Neural crest cell (in vitro differentiated cells): ENCODE data around the gene MAVS.

- PRO-cap: no peak
These were observed 2.7 kb downstream of the ADAM33 start for GRCh38 chr20:3679120-3679407.

- PRO-cap: no peak
These were observed 12.6 kb downstream of the HSPA12B start for GRCh38 chr20:3744818-3745658.

DNA sequence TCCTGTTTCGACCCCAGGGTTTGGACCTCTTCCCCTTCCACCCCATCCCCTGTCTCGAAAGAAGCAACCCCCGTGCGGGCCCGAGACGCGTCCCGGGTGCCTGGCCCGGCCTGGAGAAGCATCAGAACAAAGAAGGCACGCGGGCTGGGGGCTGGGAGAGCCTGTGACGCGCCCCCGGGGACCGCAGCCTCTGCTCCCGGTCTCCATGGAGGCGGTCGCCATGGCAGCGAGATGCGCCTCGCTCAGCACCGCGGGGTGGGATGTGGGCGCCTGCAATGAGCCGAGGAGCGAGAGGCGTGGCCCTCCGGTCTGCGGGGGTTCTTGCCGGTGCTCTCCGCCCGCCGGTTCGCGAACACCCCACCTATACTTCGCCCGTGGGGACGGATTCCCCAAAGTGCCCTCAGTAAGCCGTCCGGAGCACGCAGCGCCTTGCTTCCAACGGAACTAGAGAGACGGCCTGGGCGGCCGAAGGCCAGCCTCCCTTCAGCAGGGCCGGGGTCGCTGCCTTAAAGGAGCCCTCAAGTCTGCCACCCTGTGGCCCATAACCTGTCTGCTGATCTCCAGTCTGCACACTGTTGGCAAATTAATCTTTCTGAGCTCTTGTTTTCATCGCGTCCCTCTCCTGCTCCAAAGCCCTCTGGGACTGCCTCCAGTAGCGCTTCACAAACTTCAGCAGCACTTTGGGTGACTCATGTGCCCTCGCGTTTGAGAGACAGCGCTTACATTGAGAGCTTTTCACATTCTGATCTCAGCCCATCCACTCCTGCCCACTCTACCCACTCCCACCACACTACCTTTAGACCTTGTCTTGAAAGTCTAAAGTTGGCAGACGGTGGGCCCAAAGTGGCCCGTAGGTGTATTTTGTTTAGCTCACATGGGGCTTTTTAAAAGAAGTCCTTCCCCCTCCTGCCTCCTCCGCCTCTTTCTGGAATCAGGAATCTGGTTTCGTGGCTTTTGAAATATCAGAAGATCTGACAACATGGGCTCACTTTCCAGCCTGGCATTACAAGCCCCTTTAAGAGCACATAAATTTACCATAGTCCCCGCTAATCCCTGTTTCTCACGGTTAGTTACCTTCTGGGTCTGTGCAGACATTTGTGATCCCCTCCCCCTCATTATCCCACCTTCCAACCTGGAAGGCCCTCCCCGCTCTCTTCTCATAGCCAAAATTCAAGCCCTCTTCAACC lies 1.1 kb upstream of the ADISSP start:
- PRO-cap: bidirectional peak, plus-strand start at position 129 of the sequence, minus-strand start at position 128 of the sequence; bidirectional peak, plus-strand start at position 750 of the sequence, minus-strand start at position 574 of the sequence

- PRO-cap: bidirectional peak, plus-strand start at chr20:3846878, minus-strand start at chr20:3846671; bidirectional peak, plus-strand start at chr20:3847120, minus-strand start at chr20:3847094; bidirectional peak, plus-strand start at chr20:3847564, minus-strand start at chr20:3847309
These were observed at the start of gene MAVS for GRCh38 chr20:3846766-3847973. TSS of gene MAVS (plus strand) at chr20:3846834.

DNA sequence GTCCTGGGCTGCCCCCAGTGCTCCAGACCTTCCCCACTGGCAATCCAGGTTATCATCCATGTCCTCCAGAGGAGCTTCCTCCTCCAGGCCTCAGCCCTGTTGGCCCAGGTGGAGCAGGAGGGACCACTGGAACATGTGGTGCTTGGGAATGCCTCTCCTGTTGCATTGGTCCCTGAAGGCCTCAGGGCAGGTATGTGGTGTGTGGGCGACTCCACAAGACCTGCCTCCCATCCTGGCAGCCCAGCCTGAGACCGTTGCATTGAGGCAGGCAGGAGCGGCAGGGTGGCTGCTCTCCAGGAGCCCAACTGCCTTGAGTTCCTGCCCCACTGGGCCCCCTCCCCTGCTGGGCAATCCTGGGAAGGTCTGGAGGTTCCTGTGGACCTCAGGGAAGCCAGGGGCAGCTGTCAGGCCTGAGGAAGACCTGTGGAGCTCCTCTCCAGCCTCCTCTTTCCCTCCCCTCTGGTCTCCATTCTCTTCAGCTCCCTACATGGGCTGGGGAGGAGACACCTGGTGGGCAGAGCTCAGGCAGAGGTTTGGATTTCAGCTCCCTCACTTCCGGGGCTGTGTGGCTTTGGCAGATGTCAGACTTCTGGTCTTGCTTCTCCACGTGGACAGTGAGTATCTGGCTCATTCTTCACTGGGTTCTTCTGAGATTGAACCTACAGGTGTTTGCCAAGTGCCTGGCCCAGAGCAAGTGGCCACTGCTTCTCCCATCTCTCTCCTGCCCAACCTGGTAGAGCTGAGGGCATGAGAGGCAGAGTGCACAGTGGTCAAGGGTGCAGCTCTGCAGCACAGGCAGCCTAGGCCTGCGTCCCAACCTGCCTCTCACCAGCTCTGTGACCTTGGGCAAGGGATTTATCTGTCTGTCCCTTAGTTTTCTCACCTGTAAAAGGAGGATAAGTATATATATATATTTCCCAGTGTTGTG lies 20.0 kb downstream of the MAVS start:
- PRO-cap: no peak

DNA sequence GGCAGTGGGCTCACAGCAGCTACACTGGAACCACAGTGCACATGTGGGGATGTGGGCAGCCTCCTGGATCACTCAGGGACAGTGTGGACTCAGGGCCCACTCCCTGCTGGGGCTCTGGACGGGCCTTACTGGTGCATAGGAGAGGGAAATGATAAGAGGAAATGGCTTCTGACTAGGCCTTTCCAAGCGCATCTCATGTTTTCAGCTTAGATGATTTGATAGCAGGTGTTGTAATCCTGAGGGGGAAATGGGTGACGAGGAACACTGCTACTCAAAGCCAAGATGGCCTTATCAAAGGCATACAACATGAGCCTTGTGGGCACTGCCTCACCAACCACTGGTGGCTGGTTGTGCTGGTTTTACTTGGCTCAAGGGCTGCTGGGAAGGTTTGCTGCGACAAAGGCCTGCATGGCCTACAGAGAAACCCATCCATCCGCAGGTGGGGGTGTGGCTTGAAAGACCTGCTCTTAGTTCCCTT lies 44.1 kb downstream of the PANK2 start:
- PRO-cap: no peak

DNA sequence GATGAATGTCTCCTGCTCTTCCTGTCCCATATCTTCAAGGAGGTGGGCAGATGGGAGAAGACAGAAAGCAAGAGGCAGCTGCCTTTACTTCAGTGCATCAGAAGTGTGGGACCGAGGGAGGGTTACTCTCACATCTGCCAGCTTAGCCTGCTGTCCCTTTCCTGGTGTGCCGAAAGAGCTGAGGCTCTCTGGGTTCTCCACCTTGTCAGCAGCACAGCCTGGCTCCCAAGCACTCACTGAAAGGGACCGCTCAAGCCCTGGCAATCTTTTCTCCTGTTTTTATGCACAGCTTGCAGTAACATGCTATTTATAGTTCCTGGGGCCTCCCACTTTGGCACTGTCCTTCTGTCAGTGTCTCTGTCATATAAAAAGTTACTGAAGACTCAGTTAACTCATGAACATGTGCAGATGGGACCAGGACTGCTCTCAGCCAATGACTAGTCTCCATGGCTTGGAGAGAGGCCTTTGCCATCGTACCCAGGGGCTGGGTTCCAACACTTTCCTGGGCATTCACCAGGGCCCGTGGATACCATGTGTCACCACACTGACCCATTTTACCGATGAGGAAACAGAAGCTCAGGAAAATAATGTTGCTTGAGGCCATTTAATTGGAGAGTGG lies 46.2 kb downstream of the PANK2 start:
- PRO-cap: no peak

- PRO-cap: no peak
These were observed 45.1 kb downstream of the PRND start for GRCh38 chr20:4766704-4767225.

DNA sequence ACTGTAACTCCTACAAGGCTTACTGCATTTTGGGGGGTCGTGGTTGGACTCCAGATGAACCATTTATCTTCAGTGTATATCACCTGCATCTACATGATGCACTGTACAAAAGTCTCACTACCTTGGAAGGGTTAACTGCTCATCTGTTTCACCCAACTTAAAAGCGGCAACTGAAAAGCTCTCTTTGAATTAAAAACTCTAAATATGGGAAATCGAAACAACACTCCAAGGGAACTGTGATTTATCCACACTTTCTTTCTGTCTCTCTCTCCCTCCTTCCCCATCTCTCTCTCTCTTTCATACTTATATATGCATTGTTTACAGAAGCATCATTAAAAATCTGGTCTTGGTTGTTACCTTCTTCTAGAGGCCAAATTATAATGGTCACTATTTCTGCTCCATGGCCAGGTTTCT lies 44.7 kb downstream of the RASSF2 start:
- PRO-cap: no peak

DNA sequence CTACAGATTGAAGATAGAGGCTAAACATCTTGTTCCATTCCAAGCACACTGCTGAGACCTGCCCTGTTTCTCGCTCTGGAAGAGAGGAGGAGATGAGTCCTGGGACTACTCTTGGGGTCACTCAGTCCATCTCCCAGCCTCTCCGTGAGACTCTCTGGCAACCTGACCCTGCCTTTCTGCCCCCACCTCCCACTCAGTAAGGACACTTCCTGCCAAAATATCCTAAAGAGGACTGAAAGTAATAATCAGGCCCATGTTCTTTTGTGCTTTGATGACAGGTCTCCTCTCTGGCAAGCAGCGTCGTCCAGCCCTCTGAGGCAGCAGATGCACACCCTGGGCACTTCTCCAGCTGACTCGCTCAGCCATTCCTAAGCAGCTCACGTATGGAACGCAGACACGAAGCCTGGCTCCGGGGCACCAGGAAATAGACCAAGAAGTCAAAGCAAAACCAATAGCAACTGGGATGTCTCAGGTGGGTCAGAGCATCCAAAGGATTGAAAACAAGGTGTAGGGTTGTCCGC lies 2.6 kb downstream of the RASSF2 start:
- PRO-cap: no peak

DNA sequence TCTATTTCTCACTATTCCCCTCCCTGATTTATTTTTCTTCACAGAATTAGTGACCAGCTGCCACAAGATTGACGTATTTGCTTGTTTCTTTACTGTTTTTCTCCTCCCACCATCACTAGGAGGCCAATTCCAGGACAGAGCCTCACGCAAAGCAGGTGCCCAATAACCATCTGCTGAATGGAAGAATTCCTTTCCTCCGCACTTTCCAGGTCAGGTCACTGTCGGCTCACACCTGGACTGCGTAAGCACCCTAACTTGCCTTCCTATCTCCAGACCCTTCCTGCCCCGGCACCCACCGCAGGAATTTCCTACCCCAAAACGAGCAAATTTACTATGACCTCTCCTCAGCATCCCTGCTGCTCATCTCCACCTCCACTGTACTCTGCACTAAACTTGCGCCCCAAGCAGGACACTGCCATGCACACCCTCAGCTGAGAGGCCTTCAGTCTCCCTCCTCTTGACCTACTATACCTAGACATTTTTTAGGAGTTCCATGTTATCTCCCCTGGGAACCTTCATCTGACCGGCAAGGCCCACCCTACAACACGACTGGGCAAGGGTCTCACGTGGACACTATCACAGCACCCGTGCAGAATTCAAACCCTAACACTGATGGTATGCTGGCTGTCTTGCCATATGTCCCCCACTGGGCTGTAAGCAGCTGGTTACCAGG lies 75.8 kb downstream of the SLC23A2 start:
- PRO-cap: no peak

DNA sequence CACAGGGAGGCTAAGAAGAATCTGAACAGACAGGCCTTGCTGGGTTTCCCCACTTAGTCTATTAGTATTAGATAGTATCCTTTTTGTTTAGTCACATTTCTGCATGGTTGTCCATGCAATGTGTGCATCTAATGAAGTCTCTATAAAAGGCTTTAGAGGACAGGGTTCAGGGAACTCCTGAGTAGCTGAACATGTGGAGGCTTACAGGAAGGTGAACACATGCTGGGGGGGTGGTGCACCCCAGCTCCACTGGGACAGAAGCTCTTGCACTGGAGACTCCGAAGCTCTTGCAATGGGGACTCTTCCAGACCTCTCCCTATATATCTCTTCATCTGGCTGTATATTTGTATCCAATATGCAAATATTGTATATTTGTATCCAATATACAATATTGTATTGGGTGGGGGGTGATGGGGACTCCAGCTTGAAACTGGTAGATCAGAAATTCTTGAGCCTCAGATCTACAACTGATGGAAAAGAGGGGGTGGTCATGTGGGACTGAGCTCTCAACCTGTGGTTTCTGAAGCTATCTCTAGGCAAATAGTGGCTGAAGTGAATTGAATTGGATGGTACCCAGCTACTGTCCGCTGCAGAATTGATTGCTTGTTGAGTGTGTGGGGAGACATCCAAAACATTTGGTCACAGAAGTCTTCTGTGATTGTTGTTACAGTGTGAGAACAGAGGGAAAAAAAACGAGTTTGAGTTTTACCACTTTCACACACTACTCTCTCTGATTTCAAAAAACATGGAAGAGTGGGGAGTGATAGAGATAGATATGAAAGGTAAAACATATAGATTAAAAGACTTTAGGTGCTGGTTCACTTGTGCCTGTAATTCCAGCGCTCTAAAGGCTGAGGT lies 14.6 kb downstream of the CDS2 start:
- PRO-cap: no peak

DNA sequence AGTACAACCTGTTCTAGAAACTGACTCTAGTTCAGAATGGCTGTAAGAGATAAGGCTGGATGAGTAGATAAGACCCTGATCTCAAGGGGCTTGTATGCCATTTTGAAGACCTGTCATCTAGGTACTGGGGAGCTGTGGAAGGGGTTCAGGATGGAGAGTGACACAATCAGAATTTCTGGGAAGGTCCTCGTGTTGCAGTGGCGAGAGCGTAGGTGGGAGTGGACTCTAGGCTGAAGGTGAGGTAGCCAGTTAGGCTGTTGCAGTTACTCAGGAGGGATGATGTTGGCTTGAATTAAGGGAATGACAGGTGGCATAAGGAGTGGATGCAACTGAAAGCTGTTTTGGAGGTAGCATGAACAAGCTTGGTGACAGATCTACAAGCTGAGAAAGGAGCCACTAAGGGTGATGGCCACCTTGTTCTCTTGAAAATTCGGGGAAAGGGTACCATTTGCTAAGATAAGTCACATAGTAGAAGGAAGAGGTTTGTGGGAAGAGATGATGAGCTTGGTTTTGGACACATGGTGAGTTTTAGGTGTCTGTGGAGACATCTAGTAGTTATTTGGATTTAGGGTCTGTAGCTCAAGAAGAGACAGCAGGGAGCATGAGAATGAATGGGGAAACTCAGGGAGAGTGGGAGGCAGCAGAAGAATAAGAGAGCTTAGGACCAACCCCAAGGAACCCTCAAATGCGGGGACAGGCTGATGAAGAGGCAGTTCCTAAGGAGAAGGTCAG lies 39.2 kb downstream of the CDS2 start:
- PRO-cap: no peak

DNA sequence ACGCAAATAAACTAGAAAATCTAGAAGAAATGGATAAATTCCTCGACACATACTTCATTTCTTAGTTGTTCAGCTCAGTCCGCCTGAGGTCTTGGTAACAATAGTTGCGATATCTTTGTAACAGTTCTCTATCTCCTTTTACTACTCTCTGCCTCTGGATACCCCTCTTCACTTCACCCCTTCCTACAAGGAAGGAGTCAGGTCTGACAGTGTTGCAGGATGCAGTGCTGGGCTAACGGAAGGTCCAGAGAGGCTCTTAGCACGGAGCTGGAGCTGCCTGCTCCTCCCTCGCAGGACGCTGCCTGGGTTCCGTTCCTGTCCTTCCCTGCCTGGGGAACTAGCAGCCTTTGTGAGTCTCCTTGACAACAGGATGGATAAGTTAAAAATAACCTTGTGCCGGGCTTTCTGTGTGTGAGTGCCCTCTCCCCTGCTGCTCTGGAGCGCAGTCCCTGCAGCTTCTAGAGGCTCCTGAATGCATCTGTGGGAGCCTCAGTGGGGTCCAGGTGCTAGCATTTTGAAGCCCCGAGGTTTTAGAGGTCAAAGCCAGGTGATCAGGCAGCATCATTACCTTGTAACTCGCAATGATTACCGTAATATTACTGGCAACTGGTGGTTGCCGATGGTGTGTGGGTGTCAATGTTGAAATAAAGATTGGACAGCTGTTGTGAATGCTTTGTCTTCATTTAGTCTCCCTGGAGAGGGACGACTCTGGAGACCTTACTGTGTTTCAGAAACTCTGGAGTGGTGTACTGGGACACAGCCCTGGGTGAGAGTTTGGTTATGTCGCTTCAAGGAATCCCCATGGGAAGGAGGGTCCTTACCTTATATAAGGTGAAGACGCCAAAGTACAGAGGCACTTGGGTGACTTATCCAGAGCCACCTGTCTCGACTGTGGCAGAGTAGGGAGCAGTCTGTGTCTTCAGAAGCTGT lies 44.4 kb downstream of the CDS2 start:
- PRO-cap: no peak

GRCh38 chr20:5189712-5190572 lies 63.1 kb downstream of the CDS2 start:
- PRO-cap: no peak

DNA sequence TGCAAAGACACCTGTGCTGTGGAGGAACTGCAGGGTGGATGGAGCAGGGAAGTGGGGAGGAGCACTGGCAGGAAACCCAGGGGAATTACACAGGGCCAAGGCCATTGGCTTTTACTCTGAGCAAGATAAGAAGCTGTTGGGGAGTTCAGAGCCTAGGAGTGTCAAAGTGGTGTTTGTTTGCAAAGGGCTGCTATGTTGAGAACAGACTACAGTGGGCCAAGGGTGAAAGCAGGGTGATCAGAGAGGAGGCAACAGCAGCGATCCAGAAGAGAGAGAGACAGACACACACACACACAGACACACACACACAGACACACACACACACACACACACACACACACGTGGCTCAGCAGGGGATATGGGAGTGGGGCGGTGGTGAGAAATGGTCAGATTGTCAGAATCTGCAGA lies 75.7 kb downstream of the CDS2 start:
- PRO-cap: no peak

DNA sequence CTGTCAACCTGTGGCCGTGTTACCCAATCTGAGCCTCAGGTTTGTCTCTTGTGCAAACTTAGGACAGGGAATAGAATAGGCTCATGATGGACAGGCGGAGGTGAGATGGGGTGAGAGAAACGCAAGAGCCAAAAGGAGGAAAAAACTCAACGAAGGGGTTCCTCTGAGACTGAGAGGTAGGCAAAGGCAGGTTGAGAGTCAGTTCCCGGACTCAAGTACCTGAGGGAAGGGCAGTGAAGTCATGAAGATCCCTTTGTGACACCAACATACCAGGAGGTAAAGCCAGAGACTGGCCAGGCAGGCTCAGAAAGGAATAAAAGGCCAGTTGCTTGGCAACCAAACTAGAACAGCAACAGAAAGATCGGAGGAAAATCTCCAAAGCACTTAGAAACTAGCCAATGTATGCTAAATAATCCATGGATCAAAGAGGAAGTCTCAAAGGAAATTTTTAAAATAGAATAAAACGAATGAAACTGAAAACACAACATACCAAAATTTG lies 84.3 kb downstream of the GPCPD1 start:
- PRO-cap: no peak

- PRO-cap: no peak
These were observed 80.9 kb downstream of the GPCPD1 start for GRCh38 chr20:5529947-5530218.

DNA sequence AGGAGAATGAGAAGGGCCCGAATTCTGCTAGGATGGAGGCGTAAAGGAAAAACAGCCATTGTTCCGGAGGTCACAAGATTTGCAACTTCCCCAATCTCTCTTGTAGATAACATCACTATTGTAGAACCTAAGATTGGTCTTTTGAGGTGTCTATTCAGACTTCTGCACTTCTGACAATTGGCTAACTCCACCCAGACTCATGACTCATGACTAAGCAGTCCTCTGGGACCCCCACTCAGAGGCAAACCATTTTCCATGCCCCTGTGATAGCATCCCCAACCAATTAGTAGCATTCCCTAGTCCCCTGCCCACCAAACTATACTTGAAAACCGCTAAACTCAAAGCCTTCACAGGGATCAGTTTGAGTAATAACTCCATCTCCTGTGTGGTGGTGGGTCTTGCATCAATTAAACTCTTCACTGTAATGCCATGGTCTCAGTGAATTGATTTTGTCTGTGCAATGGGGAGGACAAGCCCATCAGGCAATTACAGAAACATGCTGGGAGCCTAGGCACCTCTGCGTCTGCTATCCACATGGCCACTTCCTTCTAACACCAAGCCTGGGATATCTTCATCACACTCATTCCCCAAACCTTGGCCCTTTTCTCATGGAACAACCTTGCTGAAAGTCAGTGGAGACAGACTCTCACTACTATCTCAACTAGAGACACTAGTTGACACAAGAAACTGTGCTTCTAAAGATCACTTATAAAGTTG lies 70.9 kb downstream of the GPCPD1 start:
- PRO-cap: no peak

- PRO-cap: no peak
These were observed 43.7 kb upstream of the GPCPD1 start for GRCh38 chr20:5654400-5655106.